Mononuclear cell (primary cell): ENCODE measurements around the genes SEMA3D and DMTF1.

DNA sequence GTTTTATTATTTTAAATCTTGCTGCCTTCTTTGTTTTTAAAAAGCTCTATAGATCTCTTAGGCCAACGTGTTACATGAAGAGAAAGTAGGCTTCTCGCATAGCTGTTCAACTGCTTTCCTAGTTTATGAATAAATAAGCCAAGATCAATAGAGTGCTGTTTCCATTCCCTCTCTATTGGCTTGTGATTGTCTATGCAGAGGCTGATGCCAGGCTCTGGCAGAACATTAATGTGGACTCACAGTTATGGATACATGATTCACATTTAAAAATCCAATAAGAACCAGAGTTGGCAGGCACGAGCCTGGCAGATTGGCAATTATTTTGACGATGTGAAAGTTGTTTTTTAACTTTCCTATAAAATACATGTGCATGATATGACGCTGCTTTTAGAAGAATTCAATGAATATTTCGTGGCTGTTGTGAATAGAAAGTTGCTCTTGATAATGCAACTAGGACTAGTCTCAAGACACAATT is 137.5 kb downstream of the GNAT3 start:
- RRBS: no CpG with 5 or more reads among the region's 6 CpGs

GRCh38 chr7:80758330-80758569 is 119.8 kb downstream of the CD36 start:
- RRBS: no CpG with 5 or more reads among the region's 5 CpGs

GRCh38 chr7:82410370-82411042 is 33.1 kb downstream of the CACNA2D1 start:
- RRBS: no CpG with 5 or more reads among the region's 11 CpGs

DNA sequence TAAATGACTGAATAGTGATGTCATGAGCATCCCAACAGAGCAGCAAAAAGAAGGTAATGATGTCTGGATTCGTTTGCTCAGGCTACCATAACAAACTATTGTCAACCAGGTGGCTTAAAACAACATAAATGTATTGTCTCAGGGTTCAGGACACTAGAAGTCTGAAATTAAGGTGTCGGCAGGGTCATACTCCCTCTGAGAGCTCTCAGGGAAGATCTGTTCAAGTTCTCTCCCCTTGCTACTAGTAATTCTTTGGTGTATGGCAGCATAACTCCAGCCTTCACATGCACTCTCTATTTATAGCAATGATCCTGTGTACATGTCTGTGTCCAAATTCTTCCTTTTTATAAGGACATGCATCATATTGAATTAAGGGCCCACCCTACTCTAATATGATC is 27.3 kb downstream of the CACNA2D1 start:
- RRBS: no CpG with 5 or more reads among the region's 2 CpGs

DNA sequence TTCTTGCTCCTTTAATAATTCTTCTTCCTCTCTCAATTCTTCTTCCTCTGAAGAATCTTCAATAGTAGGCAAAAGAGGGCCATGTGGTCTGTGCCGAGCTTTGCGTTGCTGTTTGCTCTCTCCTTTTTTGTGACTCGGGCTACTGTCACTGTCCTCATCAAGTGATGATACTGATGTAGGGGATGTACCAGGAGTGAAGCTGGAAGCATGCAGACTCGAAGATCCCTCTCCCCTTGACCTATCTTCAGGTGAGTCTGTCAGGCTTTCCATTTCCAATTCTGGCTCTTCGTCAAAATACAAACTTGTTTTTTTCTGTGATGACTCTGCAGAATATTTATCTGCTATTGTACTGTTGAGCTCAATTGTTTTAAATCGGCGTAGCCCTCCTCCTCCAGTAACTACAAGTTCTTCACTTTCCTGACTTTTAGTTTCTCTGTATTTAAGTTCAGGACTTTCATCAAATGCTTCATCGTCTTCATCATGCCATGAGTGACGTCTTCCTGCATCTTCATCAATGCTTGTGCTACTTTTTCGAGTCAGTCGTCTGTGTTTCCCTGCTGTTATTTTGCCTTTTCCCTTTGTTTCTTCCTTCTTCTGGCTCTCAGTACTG is 207.0 kb downstream of the PCLO start:
- RRBS: no CpG with 5 or more reads among the region's 11 CpGs

- RRBS: no CpG with 5 or more reads among the region's 5 CpGs
These were observed 206.3 kb downstream of the PCLO start for GRCh38 chr7:82956193-82956921.

DNA sequence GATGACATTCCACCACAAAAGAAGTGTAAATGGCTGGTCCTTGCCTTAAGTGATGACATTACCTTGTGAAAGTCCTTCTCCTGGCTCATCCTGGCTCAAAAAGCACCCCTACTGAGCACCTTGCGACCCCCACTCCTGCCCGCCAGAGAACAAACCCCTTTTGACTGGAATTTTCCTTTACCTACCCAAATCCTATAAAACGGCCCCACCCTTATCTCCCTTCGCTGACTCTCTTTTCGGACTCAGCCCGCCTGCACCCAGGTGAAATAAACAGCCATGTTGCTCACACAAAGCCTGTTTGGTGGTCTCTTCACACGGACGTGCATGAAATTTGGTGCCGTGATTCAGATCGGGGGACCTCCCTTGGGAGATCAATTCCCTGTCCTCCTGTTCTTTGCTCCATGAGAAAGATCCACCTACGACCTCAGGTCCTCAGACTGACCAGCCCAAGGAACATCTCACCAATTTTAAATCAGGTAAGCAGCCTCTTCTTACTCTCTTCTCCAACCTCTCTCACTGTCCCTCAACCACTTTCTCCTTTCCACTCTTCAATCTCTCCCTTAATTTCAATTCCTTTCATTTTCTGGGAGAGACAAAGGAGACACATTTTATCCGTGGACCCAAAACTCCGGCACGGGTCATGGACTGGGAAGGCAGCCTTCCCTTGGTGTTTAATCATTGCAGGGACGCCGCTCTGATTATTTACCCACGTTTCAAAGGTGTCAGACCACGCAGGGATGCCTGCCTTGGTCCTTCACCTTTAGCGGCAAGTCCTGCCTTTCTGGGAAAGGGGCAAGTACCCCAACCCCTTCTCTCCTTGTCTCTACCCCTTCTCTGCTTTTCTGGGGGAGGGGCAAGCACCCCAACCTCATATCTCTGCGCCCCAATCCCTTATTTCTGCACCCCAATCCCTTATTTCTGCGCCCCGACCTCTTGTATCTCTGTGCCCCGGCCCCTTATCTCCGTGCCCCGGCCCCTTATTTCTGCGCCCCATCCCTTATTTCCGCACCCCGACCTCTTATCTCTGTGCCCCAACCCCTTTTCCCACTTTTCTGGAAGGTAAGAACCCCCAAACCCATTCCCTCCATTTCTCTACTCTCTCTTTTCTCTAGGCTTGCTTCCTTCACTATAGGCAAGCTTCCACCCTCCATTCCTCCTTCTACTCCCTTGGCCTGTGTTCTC is 188.8 kb downstream of the SEMA3E start:
- RRBS: no CpG with 5 or more reads among the region's 28 CpGs

- RRBS: no CpG with 5 or more reads among the region's 4 CpGs
These were observed 206.7 kb downstream of the SEMA3A start for GRCh38 chr7:83987940-83988283.

DNA sequence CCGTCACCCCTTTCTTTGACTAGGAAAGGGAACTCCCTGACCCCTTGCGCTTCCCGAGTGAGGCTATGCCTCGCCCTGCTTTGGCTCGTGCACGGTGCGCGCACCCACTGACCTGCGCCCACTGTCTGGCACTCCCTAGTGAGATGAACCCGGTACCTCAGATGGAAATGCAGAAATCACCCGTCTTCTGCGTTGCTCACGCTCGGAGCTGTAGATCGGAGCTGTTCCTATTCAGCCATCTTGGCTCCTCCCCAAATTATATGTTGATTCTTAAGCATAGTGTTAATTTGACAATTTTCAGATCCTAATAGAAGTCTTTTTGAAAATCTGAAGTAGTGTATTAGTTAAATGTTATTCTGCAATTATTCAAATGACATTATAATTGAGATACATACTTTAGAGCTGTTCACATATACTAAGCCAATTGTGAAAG is 139.1 kb downstream of the SEMA3A start:
- RRBS: no CpG with 5 or more reads among the region's 15 CpGs

- RRBS: no CpG with 5 or more reads among the region's 6 CpGs
These were observed 203.6 kb downstream of the SEMA3D start for GRCh38 chr7:84983202-84983666.

DNA sequence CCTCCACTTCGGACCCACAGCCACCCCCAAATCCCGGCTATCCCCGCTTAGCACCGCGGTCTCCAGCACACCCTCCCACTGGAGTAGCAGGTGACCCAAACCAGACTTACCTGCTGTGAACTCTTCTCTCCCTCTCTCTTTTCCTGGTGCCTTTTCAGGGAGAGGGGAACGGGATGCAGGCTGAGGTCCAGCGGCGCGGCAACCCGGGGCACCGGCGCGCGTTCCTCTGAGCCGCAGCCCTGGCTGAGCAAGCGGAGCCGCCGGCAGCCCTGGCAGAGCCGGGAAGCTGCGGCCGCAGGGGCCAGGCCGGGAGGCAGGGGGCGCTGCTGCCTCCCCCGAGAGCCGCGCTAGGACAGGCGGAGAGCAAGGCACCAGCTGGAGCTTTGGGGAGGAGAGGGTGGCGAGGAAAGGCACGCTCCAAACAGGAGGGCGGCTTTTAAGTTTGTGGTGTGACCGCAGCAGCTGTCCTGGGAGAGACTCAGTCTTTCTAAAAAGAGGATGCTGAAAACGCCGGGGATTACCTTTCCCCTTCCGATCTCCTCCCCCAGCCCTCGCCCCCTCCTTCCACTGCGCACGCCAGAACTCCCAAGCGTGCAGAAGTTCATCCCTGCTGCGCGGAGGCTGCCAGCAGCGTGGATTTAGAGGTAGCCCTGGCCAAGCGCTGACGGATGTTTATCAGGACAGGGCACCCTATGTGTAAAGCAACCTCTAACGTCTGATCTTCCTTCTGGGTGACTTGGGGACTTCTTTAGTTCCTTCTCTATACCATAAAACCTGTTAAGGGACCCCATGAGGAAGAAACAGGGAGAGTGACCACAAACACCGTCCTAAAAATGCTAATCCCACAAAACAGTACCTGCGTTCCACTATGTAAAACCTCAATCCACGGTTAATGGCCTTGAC is at the start of gene SEMA3D:
SEMA3D (minus strand) TSS at position 489 of the 903 bp plus-strand sequence.
- RRBS: 3% methylated on average over 14 of the region's 47 CpGs

DNA sequence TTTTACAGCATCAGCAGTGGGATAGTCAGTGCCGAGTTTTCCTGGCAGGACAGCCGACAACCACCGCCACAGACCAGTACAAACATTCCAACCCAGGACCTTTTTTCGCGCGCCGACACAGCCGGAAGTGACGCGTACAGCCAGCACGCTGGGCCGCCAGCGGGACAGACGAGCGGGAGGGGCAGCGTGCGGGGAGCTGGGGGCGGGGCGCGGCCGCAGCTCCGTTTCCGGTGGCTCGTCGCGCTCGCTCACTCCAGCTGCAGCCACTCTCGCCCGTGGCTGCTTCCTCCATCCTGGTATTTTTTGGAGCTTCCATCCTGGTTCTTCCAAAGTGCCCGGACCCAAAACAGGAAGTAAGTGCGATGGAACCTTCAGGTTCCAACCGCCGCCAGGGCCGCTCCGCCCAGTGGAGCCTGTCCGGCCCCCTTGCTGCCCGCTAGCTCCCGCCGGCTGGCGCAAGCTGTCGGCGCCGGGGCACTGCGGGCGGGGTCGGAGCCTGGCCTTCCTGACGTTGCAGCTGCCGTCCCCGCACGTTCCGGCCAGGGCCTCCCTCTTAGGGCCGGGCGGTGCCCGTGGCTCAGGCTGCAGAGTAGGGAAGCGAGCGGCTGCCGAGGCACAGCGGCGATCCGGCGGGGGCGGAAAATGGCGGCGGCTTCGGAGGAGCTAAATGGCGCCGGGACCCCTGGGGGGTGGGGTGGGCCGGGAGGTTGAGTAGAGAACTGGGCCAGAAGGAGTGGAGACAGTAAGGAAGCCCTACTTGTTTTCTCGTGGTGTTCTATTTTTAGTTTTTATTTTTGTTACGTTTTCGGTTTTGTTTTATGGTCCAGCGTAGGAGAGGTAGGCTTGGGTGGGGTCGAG is at the start of gene DMTF1:
DMTF1 (plus strand) TSS at position 251 of the 858 bp plus-strand sequence.
- RRBS: 2% methylated on average over 46 of the region's 73 CpGs

DNA sequence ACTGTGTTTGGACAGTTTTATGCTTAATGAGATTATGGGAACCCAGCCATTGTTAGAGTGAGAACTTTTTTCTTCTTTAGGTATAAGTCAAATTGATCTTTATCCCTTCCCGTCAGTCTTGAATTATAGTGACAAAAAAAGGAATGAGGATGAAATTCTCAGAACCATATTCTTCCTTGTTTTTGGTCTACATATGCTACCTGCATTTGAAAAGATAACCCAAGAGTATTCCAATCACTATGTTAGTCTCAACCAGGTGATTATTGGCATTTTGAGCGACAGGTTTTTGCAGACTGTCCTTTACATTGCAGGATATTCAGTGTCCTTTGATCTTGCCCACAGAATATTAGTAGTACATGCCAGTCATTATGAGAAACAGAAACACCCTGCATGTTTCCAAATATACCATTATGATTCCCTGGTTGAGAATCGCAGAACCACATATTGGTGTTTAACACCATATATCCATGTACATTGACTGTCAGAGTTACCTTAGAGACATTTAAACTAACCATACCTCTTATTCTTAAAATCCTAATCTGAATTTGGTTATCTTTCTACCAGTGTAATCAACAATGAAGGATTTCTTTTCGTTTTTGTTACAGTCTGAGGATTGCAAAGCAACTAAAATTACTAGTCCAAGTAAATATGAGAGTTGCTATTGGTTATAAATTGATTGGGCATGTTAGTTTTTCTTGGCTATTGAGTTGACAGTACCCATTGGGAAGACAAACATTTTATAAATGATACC is 30.6 kb downstream of the TMEM243 start:
- RRBS: no CpG with 5 or more reads among the region's 4 CpGs

GRCh38 chr7:87420058-87420688 is 55.3 kb downstream of the ABCB4 start:
- RRBS: no CpG with 5 or more reads among the region's 6 CpGs

DNA sequence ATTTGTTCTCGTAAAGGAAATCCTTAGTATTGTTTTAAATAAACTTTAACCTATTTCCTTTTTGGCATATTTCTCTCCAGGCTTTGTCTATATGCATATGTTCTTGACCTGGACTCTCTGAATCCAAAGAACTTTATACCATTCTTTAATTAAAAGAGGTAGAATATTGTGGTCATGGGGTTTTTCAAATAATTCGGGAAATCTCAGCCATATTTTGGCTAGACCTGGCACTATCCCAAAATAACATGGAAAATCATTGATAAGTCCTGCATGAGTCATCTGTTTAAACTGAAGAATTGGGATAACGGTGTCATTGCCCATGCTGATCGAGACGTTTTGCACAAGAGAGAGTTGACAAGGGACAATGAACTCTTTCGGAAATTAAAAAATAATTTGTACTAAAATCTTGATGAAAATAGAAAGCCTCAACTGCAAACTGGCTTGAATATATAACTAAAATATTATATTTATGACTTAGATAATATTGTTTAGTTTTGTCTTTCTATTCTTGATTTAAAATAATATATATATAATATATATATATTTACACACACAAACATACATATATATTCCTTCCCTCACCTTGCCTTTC is 19.9 kb upstream of the ABCB4 start:
- RRBS: no CpG with 5 or more reads among the region's 6 CpGs

- RRBS: no CpG with 5 or more reads among the region's 3 CpGs
These were observed 29.6 kb upstream of the ABCB4 start for GRCh38 chr7:87505147-87505473.

DNA sequence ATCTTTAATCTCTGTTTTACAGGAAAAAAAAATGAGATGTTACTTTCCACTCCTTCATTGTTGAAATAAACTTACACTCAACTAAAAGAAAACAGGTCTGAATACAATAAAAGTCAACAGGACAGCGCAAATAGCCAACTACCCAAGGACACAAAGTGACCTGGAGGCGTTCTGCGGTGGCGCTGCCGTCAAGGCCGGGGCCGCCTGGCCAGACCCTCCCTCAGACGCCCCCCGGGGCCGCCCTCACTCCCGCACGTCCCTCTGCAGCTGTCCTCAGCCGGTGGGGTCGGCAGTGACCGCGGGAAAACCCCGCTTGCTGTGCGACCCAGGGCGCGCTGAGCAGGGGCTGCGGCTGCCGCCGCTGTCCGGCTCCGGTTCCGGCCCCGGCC is 547 bp downstream of the SLC25A40 start:
- RRBS: 1% methylated on average over 17 of the region's 27 CpGs

GRCh38 chr7:87934630-87935353 is 741 bp downstream of the ADAM22 start:
- RRBS: 0% methylated on average over 2 of the region's 51 CpGs

DNA sequence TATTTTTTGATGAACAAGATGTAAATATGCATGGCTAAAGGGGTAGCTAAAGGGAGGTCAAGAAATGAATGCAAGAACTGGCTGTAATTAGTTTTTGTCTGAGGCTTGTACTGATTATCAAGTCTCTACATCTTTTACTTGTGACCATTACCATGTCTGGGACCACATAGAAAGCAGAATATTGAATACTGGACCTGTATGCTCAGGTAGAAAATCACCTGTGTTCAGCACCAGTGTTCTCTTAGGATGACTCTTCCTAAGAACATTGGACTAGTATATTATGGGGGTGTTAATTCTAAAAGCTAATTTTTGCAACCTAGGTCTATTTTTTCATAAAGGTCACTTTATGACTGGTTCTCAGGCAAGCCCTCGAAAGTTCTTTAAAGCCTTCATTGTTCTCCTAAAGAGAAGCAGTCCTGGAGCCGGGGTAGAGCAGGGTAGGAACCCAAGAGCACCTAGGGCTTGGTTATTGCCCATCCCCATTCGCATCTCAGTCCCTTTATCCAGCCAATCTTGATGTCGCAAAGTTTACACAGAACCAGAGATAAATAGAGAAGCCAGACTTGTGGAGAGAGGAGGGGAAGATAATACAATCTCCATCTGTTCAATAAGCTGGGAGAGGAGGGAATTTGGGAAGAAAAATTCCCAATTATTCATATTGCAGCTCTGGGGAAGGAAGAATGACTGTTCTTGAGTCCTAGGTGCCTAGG is 6.2 kb upstream of the SRI start:
- RRBS: no CpG with 5 or more reads among the region's 4 CpGs

GRCh38 chr7:90118272-90118535 is 36.1 kb upstream of the STEAP1 start:
- RRBS: no CpG with 5 or more reads among the region's 8 CpGs